GM12878 (cell line): ENCODE measurements around the genes GPR17 and SAP130.

- RAMPAGE, long total RNA, result no peak
- RRBS, 2 experiments, result no CpG with 5 or more reads among the region's 2 CpGs
CAGE:
- cytosol, long polyA minus RNA, result no peak
- cytosol, long polyA plus RNA, result no peak
- long polyA plus RNA, result no peak
- nucleolus, long total RNA, result no peak
- nucleus, long polyA plus RNA, result no peak
- nucleus, long total RNA, result no peak
These were observed 209.7 kb upstream of the GYPC start for GRCh38 chr2:126446203-126446689.

DNA sequence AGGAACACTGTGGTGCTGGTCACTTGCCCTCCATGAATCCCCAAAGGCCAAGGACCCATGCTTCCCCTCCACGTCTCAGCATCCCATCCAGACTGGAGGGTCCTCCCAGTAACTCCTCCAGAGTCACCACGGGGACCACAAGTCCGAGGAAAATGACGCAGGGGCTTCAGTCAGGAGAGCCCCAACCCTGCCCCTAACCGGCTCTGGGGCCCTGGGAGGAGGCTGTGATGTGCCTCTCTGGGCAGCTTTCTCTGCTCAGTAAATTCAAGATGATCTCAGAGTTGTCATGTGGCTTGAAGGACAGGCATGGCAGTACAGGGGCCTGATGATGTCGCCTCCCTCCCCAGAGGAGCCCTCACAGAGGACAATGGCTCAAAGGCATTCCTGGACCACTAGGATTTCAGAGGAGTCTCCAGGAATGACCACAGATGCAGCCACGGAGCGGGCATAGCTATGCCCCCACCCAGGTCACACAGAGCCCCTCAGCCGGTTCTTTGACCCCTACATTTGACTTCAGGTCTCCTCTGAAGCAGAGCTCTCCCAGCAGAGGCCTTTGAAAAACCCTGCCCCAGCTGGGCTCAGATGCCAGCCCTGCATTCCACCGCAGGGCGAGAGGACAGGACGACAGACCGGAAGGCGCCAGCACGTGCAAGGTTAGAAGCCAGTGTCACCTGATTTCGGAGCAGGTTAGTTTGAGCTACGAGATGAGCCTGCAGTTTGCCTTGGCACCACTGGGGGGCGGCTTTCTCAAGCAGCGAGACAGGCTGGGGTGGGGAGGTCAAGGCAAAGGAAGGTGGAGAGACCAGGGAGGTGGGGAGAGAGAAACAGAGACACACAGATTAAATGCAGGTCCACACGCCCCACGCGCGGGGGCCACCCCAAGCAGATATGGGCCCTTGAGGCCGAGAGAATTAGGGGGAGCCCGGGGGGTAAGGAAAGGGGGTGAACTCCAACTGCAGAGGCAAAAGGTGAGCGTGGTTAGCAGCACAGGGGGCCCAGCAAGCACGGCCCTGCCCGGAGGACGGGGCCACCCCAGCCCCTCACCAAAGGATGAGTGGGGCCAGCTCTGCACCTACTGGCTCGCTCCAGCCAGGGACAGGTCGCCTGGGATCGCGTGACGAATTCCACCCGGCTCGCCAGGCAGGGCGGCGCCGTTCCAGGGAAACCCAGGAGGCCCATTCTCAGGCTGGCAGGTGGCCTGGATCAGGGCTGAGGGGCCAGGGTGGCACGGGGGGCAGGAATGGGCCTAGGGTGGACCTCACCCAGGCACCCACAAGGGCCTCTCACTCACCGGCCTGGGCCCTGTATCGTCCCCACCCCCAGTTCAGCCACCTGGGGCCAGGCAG is 39.0 kb downstream of the BIN1 start:
- RAMPAGE, long total RNA, result no peak
- RRBS, 2 experiments, result 77 to 95% methylated on average over 3 to 9 of the region's 42 CpGs
CAGE:
- cytosol, long polyA minus RNA, result no peak
- cytosol, long polyA plus RNA, result no peak
- long polyA plus RNA, result no peak
- nucleolus, long total RNA, result no peak
- nucleus, long polyA plus RNA, result no peak
- nucleus, long total RNA, result no peak

DNA sequence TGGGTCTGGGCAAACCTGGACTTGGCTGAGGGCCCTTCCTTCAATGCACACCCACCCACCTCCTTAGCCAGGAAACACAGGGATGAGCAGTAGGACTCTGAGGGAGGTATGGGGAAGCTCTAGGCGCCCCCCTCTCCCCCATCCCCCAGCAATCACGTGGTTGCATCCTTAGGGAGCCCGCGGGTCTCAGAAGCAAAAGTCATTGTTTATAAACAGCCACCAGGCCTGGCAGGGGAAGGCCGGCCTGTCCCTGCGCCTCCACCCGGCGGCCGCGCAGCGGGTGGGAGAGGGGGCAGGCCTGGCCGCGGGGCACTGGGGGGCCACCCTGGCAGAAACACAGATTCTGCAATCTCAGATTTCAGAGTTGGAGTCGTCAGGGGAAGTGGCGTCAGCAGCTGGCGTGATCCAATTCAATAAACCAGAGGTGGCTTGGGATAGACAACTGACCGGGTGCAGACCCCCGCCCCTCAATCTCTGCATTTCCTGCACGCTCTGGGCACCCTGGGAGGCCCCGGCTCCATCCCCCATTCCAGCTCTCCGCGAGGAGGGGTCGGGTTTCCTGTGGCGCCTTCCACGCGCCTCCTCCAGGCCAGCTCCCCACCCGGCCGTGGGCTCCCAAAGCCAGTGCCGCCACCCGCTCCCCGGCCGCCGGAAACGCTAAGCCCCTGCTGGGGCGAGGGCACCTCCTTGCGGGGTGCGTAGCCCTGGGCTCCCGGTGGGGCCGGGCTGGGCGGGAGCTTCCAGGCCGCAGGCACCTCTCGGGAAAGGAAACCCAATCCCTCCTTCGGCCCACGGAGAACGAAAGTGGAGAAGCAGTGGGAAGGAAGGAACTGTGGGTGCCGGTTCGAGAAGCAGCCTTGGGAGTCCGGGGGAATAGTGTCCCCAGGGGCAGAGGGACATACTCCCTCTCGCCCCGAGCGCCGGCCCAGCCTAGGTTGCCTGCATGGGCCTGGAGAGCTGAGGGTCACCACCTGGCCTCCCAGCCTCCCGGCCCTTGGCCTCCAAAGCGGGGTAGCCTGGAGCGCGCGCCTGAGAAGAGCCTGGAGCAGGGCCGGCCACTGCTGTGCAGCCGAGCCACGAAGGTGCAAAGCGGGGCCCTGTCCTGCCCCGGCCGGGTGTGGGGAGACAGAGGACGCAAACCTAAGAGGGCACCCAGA is 1.0 kb downstream of the BIN1 start:
- RAMPAGE, long total RNA, result no peak
- RRBS, 2 experiments, result 3 to 5% methylated on average over 34 to 40 of the region's 64 CpGs
CAGE:
- cytosol, long polyA minus RNA, result no peak
- cytosol, long polyA plus RNA, result no peak
- long polyA plus RNA, result no peak
- nucleolus, long total RNA, result no peak
- nucleus, long polyA plus RNA, result no peak
- nucleus, long total RNA, result no peak

GRCh38 chr2:127155879-127156231 is 48.9 kb upstream of the BIN1 start:
- RAMPAGE, long total RNA, result no peak
- RRBS, 2 experiments, result no CpG with 5 or more reads among the region's 3 CpGs
CAGE:
- cytosol, long polyA minus RNA, result no peak
- cytosol, long polyA plus RNA, result no peak
- long polyA plus RNA, result no peak
- nucleolus, long total RNA, result no peak
- nucleus, long polyA plus RNA, result no peak
- nucleus, long total RNA, result no peak

GRCh38 chr2:127407686-127407997 is 10.6 kb upstream of the PROC start:
- RAMPAGE, long total RNA, result no peak
- RRBS, 2 experiments, result no CpG with 5 or more reads among the region's 5 CpGs
CAGE:
- cytosol, long polyA minus RNA, result no peak
- cytosol, long polyA plus RNA, result no peak
- long polyA plus RNA, result no peak
- nucleolus, long total RNA, result no peak
- nucleus, long polyA plus RNA, result no peak
- nucleus, long total RNA, result no peak

- RAMPAGE, long total RNA, result no peak
- RRBS, 2 experiments, result 47 to 61% methylated on average over 4 of the region's 9 CpGs
CAGE:
- cytosol, long polyA minus RNA, result no peak
- cytosol, long polyA plus RNA, result no peak
- long polyA plus RNA, result no peak
- nucleolus, long total RNA, result no peak
- nucleus, long polyA plus RNA, result no peak
- nucleus, long total RNA, result no peak
These were observed 1.7 kb downstream of the PROC start for GRCh38 chr2:127419889-127420384.

GRCh38 chr2:127455535-127456165 is 37.4 kb downstream of the PROC start:
- RAMPAGE, long total RNA, result no peak
- RRBS, 2 experiments, result no CpG with 5 or more reads among the region's 4 CpGs
CAGE:
- cytosol, long polyA minus RNA, result no peak
- cytosol, long polyA plus RNA, result no peak
- long polyA plus RNA, result no peak
- nucleolus, long total RNA, result no peak
- nucleus, long polyA plus RNA, result no peak
- nucleus, long total RNA, result no peak

DNA sequence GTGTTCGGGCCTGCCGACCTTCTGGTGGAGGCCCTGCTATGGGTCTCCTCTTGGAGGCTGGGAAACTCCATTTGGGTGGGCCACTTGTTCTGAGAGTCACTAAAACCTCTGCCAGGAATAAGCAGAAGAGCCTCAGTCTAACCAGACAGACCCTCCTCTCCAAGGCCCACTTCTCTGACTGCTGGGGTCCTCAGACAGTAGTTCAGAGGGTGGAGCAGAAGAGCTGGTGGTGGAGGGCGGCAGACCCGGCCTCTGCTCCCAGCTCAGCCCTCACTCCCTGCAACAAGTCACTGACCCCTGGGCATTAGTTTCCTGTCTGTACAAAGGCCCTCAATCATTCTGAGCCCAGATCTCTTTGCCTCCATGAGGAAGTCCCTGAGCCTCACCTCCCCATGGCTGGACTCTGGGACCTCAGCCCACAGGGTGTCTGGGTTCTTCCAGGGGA is 48.9 kb downstream of the MYO7B start:
- RAMPAGE, long total RNA, result no peak
- RRBS, 2 experiments, result no CpG with 5 or more reads among the region's 4 CpGs
CAGE:
- cytosol, long polyA minus RNA, result no peak
- cytosol, long polyA plus RNA, result no peak
- long polyA plus RNA, result no peak
- nucleolus, long total RNA, result no peak
- nucleus, long polyA plus RNA, result no peak
- nucleus, long total RNA, result no peak

DNA sequence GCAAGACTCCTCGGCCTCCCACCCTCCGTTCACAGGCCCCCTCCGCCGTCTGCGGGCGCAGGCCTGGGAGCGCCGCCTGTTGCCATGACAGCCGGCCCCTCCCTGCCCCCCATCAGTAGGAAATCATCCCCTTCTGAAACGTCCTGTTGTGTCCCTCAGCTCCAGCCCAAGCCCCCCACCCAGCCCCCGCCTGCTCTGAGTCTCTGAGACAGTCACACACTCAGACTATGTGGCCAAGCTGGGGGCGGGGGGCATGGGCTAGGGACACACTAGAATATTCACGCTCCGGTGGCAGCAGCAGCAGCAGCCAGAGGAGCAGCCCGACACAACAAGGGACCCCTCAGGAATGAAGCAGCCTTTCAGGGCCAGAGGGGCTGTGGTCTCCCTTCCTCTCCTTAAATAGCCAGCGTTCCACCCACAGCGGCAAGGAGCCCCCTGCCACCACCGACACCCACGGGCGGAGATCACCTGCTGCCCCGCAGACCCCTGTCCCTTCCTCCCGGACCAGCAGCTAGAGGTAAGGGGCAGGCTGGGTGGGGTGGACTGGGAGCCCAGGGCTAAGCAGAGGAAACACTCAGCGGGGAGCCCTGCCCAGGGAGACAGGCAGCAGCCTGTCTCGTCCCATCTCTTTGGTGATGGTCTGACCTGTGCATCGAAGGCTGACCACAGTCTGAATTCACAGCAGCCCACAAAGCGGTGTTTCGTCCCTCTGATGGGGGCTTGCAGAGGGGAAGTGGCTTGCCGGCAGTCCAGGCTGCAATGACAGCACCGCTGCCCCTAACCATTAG is at the start of gene GPR17:
Gene GPR17, plus strand, starts transcription at position 426 of the 788 bp plus-strand sequence.
- RAMPAGE, long total RNA, result no peak
- RRBS, 2 experiments, result no CpG with 5 or more reads among the region's 29 CpGs
CAGE:
- cytosol, long polyA minus RNA, result no peak
- cytosol, long polyA plus RNA, result no peak
- long polyA plus RNA, result no peak
- nucleolus, long total RNA, result no peak
- nucleus, long polyA plus RNA, result no peak
- nucleus, long total RNA, result no peak

GRCh38 chr2:127658624-127658907 is 12.6 kb downstream of the GPR17 start:
- RAMPAGE, long total RNA, result no peak
- RRBS, 2 experiments, result no CpG with 5 or more reads among the region's 9 CpGs
CAGE:
- cytosol, long polyA minus RNA, result no peak
- cytosol, long polyA plus RNA, result no peak
- long polyA plus RNA, result no peak
- nucleolus, long total RNA, result no peak
- nucleus, long polyA plus RNA, result no peak
- nucleus, long total RNA, result no peak

- RAMPAGE, long total RNA, result no peak
- RRBS, 2 experiments, result no CpG with 5 or more reads among the region's 21 CpGs
CAGE:
- cytosol, long polyA minus RNA, result no peak
- cytosol, long polyA plus RNA, result no peak
- long polyA plus RNA, result no peak
- nucleolus, long total RNA, result no peak
- nucleus, long polyA plus RNA, result no peak
- nucleus, long total RNA, result no peak
These were observed 14.3 kb downstream of the LIMS2 start for GRCh38 chr2:127660726-127661780.

- RAMPAGE, long total RNA, result no peak
- RRBS, 2 experiments, result no CpG with 5 or more reads among the region's 11 CpGs
CAGE:
- cytosol, long polyA minus RNA, result no peak
- cytosol, long polyA plus RNA, result no peak
- long polyA plus RNA, result no peak
- nucleolus, long total RNA, result no peak
- nucleus, long polyA plus RNA, result no peak
- nucleus, long total RNA, result no peak
These were observed 12.2 kb downstream of the LIMS2 start for GRCh38 chr2:127663016-127663639.

- RAMPAGE, long total RNA, result no peak
- RRBS, 2 experiments, result no CpG with 5 or more reads among the region's 7 CpGs
CAGE:
- cytosol, long polyA minus RNA, result no peak
- cytosol, long polyA plus RNA, result no peak
- long polyA plus RNA, result no peak
- nucleolus, long total RNA, result no peak
- nucleus, long polyA plus RNA, result no peak
- nucleus, long total RNA, result no peak
These were observed 675 bp upstream of the LIMS2 start for GRCh38 chr2:127676049-127676360.

DNA sequence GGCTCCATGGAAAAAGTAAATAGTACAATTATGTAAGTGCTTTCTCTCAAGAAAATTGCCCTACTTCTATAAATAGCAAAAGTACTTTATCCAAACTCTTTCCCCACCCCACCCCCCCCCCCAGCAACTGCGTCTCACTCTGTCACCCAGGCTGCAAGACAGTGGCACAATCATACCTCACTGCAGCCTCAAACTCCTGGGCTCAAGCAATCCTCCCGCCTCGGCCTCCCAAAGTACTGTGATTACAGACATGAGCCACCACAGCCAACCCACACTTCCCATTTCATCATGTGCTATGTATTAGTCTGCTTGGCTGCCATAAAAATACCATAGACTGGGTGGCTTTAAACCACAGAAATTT is 19.9 kb downstream of the WDR33 start:
- RAMPAGE, long total RNA, result no peak
- RRBS, 2 experiments, result no CpG with 5 or more reads among the region's 3 CpGs
CAGE:
- cytosol, long polyA minus RNA, result no peak
- cytosol, long polyA plus RNA, result no peak
- long polyA plus RNA, result start-site peak on the minus strand centred at position 110 of the sequence, 14 bp wide, 13 and 21 reads in 2 replicates
- nucleolus, long total RNA, result start-site peak on the minus strand centred at position 107 of the sequence, 11 bp wide, 33 reads
- nucleus, long polyA plus RNA, result no peak
- nucleus, long total RNA, result no peak

DNA sequence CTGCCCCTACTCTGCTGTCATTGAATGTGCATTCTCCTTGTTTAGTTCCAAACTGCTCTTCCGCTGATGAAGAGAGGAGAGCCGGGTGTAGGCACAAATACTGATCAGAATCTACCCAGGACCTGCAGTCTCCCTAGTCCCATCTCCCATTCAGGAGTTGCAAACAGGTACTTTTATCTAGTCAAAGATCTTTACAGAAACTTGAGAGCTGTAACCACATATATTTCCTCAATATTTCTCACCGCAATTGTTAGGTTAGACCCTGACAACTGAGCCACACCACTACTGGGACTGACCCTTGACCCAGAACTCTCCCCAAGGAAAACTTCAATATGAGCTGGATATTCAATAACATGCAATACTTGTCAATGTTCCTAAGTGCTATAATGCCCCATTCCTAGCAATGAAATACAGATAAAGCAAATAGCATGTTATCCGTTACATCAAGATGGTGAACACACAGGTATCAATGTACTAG is 14.9 kb downstream of the POLR2D start:
- RAMPAGE, long total RNA, result no peak
- RRBS, 2 experiments, result no CpG with 5 or more reads among the region's 4 CpGs
CAGE:
- cytosol, long polyA minus RNA, result no peak
- cytosol, long polyA plus RNA, result no peak
- long polyA plus RNA, result no peak
- nucleolus, long total RNA, result no peak
- nucleus, long polyA plus RNA, result no peak
- nucleus, long total RNA, result no peak

GRCh38 chr2:127847158-127847605 is 10.8 kb downstream of the POLR2D start:
- RAMPAGE, long total RNA, result no peak
- RRBS, 2 experiments, result no CpG with 5 or more reads among the region's 6 CpGs
CAGE:
- cytosol, long polyA minus RNA, result no peak
- cytosol, long polyA plus RNA, result no peak
- long polyA plus RNA, result no peak
- nucleolus, long total RNA, result no peak
- nucleus, long polyA plus RNA, result no peak
- nucleus, long total RNA, result no peak

GRCh38 chr2:128027442-128028183 is at the start of gene SAP130:
SAP130 (minus strand) TSS chr2:128028059.
- RAMPAGE, long total RNA, result start-site peak on the minus strand at chr2:128028043-128028084, 113 and 148 reads in 2 replicates
- RRBS, 2 experiments, result 2% methylated on average over 38 to 47 of the region's 85 CpGs
CAGE:
- cytosol, long polyA minus RNA, result start-site peak on the minus strand at chr2:128028052-128028094, 291 reads
- cytosol, long polyA plus RNA, result start-site peak on the minus strand at chr2:128028057-128028066, 321 and 316 reads in 2 replicates
- long polyA plus RNA, result start-site peak on the minus strand at chr2:128028058-128028093, 392 and 332 reads in 2 replicates
- nucleolus, long total RNA, result no peak
- nucleus, long polyA plus RNA, result start-site peak on the minus strand at chr2:128028057-128028084, 131 and 229 reads in 2 replicates
- nucleus, long total RNA, result no peak

DNA sequence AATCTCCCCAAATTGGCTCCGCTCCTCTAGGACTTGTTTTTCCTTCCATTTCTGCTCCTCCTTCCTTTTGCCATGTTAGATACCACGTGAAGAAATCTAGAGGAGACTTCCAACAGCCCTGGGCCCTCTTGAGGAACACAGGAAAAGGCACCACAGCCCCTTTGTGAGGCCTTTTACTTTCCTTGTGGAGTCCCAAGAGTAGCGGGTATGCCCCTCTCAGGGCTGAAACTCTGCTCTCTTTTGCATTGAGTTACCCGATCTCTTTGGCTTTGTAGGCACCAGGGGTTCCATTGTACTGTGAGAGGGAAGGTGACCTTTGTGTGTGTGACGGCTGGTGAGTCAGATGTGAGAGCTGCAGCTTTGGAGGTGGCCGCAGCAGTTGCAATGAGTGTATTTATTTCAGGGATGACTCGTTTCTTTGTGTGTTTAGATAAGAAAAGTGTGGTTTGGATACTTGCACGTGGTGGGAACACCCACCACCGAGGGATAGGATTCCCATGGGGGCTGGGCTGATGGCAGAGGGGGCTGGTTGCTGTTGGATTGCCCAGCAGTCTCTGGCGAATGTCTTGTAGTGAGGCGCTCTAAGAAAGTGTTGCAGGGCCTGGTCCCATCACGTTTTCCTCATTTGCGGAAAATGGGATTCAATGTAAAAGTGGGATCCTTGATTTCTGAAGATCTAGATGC is 218.5 kb upstream of the HS6ST1 start:
- RAMPAGE, long total RNA, result no peak
- RRBS, 2 experiments, result no CpG with 5 or more reads among the region's 13 CpGs
CAGE:
- cytosol, long polyA minus RNA, result no peak
- cytosol, long polyA plus RNA, result no peak
- long polyA plus RNA, result no peak
- nucleolus, long total RNA, result no peak
- nucleus, long polyA plus RNA, result no peak
- nucleus, long total RNA, result no peak

DNA sequence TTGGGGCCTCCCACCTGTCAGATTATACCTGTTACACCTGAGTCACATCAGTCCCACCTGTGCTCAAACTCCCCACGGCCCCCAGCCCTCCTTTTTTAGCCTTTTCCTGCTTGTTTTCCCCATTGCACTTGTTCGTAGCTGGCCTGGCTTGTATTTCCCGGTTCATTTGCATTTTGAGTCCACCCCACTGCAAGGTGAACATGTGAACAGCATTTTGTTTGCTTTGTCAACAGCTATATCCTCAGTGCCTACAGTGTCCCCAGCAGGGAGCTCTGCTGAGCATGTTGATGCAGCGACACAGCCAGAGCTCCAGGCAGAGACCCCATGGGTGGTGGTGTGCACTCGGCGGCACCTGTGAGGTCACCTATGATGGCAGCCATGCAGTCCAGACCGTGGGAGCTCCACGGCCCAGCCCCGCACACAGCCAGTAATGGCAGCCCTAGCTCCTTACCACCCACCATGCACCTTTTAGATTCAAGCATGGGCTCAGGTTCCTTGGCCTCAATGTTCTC is 276.5 kb upstream of the HS6ST1 start:
- RAMPAGE, long total RNA, result no peak
- RRBS, 2 experiments, result no CpG with 5 or more reads among the region's 9 CpGs
CAGE:
- cytosol, long polyA minus RNA, result no peak
- cytosol, long polyA plus RNA, result no peak
- long polyA plus RNA, result no peak
- nucleolus, long total RNA, result no peak
- nucleus, long polyA plus RNA, result no peak
- nucleus, long total RNA, result no peak

DNA sequence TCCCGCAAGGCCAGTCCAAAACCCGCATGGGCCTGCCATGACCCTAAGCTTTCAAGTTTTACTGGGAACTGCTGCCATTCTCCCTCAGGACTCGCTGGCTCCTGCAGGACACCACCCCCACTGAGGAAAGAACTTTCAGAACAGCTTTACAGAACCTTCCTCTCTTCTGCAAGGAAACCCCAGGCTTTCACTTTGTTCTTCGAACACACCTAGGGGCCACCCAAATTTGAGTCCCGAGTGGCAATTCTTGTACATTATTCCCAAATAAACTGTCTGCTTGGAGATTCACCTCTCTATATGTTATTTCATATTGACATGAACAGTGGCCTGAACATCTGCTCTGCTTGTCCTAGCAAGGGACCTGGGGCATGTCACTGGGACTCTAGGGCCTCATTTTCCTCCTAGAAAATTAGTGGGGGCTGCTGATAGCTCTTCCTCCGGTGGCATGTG is 320.6 kb upstream of the HS6ST1 start:
- RAMPAGE, long total RNA, result no peak
- RRBS, 2 experiments, result no CpG with 5 or more reads among the region's 6 CpGs
CAGE:
- cytosol, long polyA minus RNA, result no peak
- cytosol, long polyA plus RNA, result no peak
- long polyA plus RNA, result no peak
- nucleolus, long total RNA, result no peak
- nucleus, long polyA plus RNA, result no peak
- nucleus, long total RNA, result no peak